ENCODE measurements around the gene NET1.

DNA sequence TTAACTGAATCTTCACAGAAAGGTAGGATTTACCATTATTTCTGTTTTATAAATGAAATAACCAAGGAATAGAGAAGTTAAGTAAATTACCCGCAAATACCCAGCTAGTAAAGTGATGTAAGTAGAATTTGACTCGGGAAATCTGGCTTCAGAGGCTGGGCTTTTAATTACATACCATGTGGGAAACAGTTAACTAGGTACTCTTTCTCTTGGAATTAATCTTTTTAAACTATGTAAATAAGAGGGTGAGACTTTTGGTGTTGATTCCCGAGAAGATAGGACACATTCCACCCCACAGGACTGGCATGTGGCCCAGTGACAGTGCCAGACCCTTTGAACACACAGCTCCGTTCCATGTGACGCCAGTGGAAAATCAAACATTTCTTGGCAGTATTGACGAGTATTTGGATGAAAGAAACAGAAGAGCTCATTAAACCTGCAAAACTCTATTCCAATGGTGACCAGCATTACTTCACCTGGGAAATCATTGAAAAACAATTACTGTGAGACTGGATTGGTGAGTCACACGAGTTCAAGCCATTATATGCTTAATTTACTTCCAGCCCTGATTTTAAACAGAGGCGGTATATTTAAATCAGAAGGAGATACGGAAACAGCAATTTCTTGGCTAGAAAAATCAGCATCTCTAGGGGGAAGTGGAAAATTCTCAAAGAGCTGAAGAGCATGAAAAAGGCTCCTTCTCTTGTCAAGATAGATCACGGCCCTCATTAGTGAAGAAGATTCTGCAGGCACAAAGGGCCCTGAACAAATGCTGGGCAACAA, 25.8 kb downstream of the AKR1E2 start:
- PRO-cap, result no peak

GRCh38 chr10:4903148-4903578, 60.1 kb upstream of the AKR1C1 start:
- PRO-cap, result no peak

- PRO-cap, result no peak
Observed at GRCh38 chr10:5020199-5020664, 16.6 kb upstream of the AKR1C2 start.

DNA sequence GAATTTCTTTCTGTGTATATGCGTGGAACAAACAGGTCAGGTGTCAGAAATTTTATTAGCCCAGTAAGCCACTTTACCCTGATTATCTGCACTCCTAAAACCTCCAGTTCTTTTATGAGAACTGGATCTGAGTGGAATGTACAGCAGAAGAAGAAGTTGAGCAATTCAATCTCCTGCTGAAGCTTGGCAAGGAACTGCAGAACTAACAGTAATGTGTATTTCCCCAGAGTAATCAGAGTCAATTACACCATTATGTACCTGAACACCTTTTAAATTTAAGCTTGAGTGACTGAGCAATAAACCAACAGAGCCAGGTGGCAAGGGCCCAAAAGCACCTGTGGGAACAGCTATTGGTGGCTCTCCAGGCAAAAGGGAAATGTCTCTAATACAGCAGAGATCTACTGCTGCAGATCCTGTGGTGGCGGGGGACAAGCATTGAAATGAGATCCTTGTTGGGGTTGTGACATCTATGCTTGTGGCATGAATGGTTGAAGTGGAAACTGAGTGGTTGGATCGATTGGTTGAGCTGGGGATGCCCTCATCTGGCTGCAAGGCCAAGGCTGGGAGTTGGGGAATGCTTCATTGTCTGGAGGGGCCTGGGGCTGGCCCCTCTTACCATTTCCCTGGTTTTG, 40.1 kb upstream of the AKR1C2 start:
- PRO-cap, result no peak

GRCh38 chr10:5071097-5072321, 22.7 kb upstream of the AKR1C3 start:
- PRO-cap, result no peak

GRCh38 chr10:5197737-5198088, 1.1 kb downstream of the AKR1C4 start:
- PRO-cap, result no peak

GRCh38 chr10:5412105-5412932, at the start of gene NET1:
Gene NET1 (plus strand): TSS chr10:5412557.
- PRO-cap, result unidirectional peak, plus-strand start at chr10:5412562; bidirectional peak, plus-strand start at chr10:5412721, minus-strand start at chr10:5412782

DNA sequence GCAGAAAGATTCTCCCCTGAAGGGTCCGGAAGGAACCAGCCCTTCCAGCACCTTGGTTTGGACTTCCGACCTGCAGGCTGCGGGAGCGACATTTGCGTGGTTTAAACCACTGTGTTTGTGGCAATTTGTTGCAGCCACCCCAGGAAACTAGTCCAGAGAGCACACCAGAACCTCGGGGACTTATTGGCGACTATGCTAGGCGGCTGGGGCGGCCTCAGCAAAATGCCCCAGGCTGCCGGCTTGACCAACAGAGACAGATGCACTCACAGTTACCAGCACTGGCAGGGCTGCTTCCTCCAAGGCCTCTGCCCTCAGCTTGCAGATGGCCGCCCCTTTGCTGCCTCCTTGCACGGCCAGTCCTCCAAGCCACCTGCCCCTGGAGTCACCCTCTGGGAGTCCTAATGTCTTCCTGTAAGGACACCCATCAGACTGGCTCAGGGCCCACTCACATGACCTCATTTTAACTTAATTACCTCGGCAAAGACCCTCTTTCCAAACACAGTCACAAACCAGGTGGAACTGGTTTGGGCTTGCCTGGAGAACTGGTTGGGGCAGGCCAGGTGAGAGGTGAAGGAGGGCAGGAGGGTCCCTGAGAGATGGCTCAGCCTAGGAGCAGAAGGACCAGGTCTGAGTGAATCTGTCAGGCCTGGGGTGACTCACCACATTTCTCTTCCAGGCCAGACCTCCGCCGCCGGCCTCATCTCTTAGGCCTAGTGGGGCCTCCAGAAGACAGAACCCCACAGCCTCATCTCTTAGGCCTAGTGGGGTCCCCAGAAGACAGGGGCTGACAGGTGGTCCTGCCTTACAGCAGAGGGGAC, 26.2 kb downstream of the CALML3 start:
- PRO-cap, result no peak

- PRO-cap, result no peak
Observed at GRCh38 chr10:5551580-5552633, 27.1 kb downstream of the CALML3 start.

- PRO-cap, result no peak
Observed at GRCh38 chr10:5587075-5587393, 62.3 kb downstream of the CALML3 start.

DNA sequence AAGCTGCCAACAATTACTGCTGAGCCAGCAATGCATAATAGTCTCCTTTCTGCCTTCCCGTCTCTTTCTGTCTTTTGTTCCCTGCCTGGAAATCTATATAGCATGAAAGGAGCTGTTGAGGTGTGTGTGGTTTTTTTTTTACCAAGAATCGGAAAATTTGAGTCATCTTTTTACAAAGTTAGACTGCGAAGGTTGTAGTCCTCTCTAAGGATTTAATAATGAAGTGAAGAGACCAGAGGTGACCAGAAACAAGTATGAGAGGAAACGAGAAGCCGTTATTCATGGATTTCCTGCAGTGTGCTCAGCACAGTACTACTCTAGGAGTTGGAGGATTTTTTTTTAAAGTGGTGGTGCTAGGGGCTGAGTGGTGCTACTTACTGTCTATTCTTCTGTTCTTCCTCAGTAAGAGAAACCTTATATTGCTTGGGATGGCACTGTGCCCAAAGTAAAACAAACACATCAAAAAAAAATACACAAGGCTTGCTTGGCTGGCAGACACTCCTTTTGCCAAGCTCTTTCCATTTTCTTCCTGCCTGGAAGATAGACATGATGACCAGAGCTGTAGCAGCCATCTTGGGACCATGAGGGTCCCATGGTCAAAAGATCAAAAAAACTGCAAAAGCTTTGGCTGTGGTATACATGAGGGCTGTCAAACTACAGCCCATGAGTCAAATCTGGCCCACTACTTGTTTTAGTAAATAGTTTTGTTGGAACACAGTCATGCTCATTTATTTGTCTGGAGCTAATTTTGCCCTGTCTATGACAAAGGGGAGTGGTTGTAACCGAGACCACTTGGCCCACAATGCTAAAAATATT, 37.3 kb downstream of the ASB13 start:
- PRO-cap, result no peak

DNA sequence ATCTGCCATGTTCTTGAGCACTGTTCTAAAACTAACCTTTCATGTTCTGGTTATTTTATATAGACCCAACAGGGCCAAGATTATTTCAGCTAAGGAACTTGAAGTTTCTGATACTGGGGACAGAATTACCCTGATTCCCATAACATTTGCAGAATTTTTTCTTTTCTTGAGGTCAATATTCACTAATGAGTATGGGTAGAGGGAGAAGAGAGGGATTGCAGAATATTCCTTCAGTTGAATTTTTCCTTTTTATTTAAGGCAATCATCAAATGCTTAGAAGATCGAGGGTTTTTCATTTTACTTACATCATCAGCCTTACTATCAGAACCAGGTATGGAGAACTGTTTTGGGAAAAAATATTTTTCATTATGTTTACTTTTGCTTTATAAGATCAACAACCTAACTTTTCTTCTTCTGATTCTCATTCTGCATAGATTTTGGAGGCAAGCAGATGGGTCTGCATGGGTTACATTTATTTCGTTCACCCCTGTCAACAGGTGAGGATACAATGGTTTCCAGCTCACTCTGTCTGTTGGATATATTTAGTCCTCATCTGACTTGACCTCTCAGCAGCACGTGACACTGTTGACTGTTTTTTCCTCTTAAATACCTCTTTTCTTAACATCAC, 42.1 kb downstream of the TASOR2 start:
- PRO-cap, result no peak

DNA sequence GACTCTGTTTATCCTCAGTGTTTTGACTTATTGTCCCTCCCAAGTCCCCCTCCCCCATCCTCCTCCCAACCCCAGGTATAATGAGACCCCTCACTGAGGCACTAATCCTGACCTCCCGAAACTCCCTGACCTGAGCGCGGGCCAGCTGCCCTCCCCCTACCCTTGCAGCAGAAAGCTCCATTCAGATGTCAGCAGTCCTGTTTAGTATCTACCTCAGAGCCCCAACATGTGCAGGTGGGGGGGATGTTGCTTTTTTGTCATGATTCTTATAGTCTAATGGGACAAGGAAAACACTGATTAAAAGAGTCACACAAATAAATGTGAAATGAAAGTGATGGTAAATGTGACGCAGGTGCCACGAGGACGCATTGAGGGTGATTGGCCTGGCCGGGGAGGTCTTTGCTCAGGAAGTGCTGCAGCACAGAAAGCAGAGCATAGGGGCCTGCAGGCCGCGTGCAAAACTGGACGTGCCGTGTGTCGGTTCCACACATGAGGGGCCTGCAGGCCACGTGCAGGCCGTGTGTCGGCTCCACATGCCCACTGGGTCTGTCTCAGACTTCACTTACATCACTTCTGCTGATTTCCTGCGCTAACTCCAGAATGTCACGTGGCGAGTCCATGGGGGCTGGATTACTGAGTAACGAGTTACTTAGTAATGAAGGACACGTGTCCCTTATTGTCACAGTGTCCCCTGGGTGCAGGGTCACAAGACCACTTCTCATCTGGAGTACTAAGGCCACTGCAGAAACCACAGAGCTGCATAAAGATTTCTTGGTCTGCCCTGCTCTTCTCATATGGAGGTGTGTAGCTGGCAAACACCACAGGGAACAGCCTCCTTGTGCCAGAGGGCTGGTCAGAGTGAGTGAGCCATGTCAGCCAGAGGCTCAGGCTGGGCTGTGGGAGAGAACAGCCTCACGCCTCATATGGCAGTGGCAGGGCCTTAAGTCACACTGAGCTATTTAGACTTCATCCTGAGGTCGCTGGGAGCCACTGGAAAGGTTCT, 61.0 kb downstream of the GDI2 start:
- PRO-cap, result no peak

GRCh38 chr10:5813521-5813988, 321 bp upstream of the GDI2 start:
- PRO-cap, result bidirectional peak, plus-strand start at chr10:5813674, minus-strand start at chr10:5813428

GRCh38 chr10:5943350-5943976, 33.9 kb downstream of the IL15RA start:
- PRO-cap, result no peak

DNA sequence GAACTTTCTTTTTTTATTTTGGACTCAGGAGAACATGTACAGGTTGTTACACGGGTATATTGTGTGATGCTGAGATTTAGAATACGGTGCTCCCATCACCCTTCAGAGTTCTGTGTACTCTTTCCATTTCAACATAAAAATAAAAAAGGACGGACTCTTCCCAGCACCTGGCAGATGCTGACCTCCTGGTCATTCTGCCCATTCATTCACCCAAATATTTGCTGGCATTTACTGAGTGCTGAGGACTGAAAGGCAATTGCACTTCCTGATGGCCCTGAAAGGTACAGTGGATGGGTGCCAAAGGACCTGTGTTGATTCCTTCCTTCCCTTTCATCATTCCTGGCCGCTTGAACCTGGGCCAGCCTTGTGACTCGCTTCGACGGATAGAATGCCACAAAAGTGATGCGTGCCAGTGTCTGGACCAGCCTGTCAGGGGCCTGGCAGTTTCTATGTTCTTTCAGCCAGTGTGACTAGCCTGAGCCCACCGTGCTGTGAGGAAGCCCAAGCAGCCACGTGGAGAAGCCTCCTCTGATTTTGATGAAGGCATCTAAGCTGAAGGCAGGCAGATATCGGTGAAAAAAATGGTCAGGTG, 27.0 kb downstream of the IL15RA start:
- PRO-cap, result no peak

- PRO-cap, result no peak
Observed at GRCh38 chr10:6005492-6005912, 28.2 kb upstream of the IL15RA start.

- PRO-cap, result no peak
Observed at GRCh38 chr10:6035004-6035203, 27.3 kb downstream of the IL2RA start.

DNA sequence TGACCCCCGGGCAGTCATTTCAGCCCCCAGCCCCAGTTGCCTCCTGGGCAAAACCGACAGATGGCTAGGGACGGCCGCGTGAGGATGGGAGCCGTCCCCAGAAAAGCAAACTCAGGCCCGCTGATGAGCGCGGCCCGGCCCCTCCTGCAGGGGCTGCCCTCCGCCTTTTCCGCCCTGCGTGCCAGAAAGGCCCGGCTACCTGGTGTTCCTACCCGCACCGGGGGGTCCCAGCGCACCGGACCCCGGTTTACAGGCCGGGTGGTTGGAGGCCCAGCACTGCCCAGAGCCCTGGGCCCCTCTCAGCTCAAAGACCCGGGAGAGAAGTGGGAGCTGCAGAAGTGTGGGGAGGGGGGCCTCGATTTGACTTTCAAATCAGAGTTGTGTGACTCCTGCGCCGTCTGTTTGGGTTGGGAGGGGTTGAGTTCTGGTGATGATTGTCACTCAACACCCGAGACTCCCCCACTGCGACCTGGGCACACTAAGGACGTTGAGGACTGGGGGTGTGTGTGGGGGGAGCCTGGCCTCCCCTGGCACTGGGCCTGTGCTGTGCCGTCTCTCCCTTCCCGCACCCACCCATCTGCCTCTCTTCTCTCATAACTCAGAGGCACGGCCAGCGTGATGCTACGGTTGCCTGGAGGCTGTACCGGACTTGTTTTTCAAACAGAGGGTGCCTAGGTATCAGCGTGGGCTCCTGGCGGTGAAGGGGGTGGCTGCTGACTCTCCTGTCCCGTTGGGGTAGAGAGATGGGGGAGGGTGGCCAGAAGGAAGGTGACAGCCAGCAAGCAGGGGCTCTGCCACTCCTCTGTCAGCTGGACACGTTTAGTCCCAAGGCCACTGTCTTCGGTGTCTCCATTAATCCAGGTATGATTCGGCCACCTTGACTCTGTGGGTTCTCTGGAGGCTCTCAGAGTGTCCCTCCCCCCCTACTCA, 56.8 kb upstream of the PFKFB3 start:
- PRO-cap, result no peak

- PRO-cap, result no peak
Observed at GRCh38 chr10:6206606-6206805, 3.8 kb downstream of the PFKFB3 start.

Data from ReNcell CX (cell line).